ENCODE measurements around a stretch of chr3.

DNA sequence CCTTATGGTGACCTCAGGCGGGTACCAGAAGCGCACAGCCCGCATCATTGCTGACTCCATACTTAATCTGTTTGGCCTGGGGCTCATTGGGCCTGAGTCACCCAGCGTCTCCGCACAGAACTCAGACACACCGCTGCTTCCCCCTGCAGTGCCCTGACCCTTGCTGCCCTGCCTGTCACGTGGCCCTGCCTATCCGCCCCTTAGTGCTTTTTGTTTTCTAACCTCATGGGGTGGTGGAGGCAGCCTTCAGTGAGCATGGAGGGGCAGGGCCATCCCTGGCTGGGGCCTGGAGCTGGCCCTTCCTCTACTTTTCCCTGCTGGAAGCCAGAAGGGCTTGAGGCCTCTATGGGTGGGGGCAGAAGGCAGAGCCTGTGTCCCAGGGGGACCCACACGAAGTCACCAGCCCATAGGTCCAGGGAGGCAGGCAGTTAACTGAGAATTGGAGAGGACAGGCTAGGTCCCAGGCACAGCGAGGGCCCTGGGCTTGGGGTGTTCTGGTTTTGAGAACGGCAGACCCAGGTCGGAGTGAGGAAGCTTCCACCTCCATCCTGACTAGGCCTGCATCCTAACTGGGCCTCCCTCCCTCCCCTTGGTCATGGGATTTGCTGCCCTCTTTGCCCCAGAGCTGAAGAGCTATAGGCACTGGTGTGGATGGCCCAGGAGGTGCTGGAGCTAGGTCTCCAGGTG lies 24.6 kb downstream of the HDAC11 start:
- PRO-cap, 3 experiments: no peak in any of the 3 experiments
- RAMPAGE, long total RNA: no peak
- RRBS, 2 experiments: no CpG with 5 or more reads among the region's 12 CpGs

DNA sequence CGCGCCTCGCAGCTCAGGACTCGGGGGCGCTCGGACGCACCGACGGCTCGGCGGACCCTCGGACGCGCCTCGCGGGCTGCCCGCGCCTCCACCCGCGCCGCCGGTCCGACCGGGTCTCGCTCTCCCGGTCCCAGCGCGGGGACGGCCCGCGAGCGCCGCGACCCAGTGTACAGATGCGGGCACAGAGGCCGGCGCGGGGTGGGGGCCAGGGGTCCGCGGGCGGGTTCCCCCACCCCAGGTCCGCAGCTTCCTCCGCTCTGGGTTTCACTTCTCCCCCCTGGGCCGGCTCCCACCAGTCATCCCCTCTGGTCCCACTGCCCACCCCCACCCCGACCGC lies 297 bp downstream of the FBLN2 start:
- PRO-cap, 3 experiments: no peak in any of the 3 experiments
- RAMPAGE, long total RNA: no peak
- RRBS, 2 experiments: 8 to 10% methylated on average over 30 of the region's 46 CpGs

- PRO-cap, 3 experiments: no peak in any of the 3 experiments
- RAMPAGE, long total RNA: no peak
- RRBS, 2 experiments: no CpG with 5 or more reads among the region's 6 CpGs
Observed at GRCh38 chr3:13557419-13557949, 8.6 kb downstream of the FBLN2 start.

- PRO-cap, 3 experiments: no peak in any of the 3 experiments
- RAMPAGE, long total RNA: no peak
- RRBS, 2 experiments: no CpG with 5 or more reads among the region's 9 CpGs
Observed at GRCh38 chr3:13665799-13666177, 116.9 kb downstream of the FBLN2 start.

DNA sequence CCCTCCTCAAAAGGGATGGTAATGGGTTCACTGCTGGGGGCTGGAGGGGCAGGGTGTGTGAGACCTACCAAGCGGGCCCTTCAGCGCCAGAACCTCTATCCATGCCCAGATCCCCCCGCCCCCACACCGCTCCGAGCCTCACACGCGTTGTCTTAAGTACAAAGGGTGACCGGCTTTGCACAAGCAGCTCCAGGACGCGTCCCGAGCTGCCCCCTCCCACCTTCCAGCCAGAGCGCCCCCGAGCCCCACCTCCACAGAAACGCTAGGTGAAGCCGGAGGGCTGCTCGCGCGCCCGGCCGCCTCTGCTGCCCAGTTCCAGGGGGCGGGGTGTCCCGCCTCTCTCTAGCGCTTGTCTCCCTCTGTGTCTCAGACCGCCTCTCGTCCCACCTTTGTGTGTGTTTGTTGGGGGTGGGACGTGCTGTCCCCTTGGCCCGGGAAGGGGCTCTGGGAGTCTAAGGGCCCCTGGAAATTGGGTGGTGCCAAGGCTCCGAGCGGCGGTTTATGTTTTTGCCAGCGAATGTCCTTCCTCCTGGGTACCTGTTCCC lies 1.1 kb downstream of the WNT7A start:
- PRO-cap, 3 experiments: no peak in any of the 3 experiments
- RAMPAGE, long total RNA: no peak
- RRBS, 2 experiments: 2% methylated on average over 8 to 9 of the region's 31 CpGs

GRCh38 chr3:14288978-14289538 lies 110.4 kb downstream of the LSM3 start:
- PRO-cap, 3 experiments: peak in 2 of 3 experiments; most common plus-strand start chr3:14289336 (in 1); most common minus-strand start chr3:14289115 (in 2)
- RAMPAGE, long total RNA: no peak
- RRBS, 2 experiments: no CpG with 5 or more reads among the region's 4 CpGs

- PRO-cap, 3 experiments: peak in 2 of 3 experiments; most common minus-strand start chr3:14323535 (in 2)
- RAMPAGE, long total RNA: no peak
- RRBS, 2 experiments: no CpG with 5 or more reads among the region's 4 CpGs
Observed at GRCh38 chr3:14323230-14323615, 79.2 kb upstream of the SLC6A6 start.

DNA sequence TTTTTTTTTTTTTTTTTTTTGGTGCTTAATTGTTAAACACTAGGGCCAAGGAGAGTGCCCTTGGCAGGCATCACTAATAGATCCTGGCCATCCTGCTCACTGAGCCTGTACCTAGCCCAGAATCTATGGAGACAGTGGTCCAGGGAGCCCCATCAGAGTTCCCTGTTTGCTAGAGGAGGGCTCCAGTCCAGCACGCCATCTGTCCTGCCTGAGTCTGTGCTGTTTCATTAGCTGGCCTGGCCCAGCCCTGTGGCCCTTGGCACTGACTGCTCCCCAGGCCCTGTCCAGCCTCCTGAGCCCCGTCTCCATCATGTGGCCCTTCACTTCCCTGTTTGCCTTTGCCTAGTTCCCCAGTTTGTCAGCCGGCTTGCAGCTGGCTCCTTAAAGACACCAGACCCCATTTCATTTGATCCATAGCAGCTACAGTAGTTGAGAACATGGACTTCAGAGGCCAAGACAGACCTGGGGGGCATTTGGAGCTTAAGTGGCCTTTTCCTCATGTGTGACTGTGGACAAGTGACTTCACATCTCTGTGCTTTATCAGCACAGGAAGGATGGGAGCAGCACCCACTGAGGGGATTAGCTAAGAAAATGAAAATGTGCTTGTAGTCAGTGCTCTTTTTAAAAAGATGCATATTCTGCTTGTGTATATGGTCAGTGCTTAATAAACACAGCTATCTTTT lies 34.3 kb downstream of the SLC6A6 start:
- PRO-cap, 3 experiments: peak in 1 of 3 experiments; most common minus-strand start position 201 of the sequence (in 1)
- RAMPAGE, long total RNA: no peak
- RRBS, 2 experiments: no CpG with 5 or more reads among the region's 3 CpGs

GRCh38 chr3:14441598-14442049 lies 39.2 kb downstream of the SLC6A6 start:
- PRO-cap, 3 experiments: no peak in any of the 3 experiments
- RAMPAGE, long total RNA: no peak
- RRBS, 2 experiments: no CpG with 5 or more reads among the region's 6 CpGs

GRCh38 chr3:14457913-14458462 lies 55.6 kb downstream of the SLC6A6 start:
- PRO-cap, 3 experiments: no peak in any of the 3 experiments
- RAMPAGE, long total RNA: no peak
- RRBS, 2 experiments: no CpG with 5 or more reads among the region's 12 CpGs

GRCh38 chr3:14464860-14465443 lies 62.5 kb downstream of the SLC6A6 start:
- PRO-cap, 3 experiments: no peak in any of the 3 experiments
- RAMPAGE, long total RNA: no peak
- RRBS, 2 experiments: no CpG with 5 or more reads among the region's 11 CpGs

GRCh38 chr3:14949991-14950721 lies 2.8 kb downstream of the NR2C2 start:
- PRO-cap, 3 experiments: no peak in any of the 3 experiments
- RAMPAGE, long total RNA: no peak
- RRBS, 2 experiments: no CpG with 5 or more reads among the region's 4 CpGs

- PRO-cap, 3 experiments: no peak in any of the 3 experiments
- RAMPAGE, long total RNA: no peak
- RRBS, 2 experiments: no CpG with 5 or more reads among the region's 1 CpG
Observed at GRCh38 chr3:14957749-14958383, 10.5 kb downstream of the NR2C2 start.

- PRO-cap, 3 experiments: no peak in any of the 3 experiments
- RAMPAGE, long total RNA: no peak
- RRBS, 2 experiments: 80 to 91% methylated on average over 1 of the region's 6 CpGs
Observed at GRCh38 chr3:15093525-15093861, 5.5 kb downstream of the RBSN start.

DNA sequence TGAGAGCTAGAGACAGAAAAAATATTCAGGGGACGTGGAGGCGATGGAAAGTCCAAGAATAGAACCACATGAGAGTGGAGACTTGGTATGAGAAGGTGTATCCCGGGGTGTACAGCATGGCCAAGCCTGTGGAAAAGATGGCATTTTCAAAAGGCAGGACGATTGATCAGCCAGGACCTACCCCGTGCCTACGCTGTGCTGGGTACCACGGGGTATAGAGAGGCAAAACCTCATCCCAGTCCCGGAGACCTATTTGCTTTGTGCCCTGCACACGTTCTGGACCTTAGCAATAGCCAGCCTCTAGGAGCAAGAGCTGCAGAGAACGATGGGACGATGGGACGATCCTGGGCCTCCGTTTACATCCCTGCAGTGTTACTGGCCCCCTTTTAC lies 548 bp upstream of the RBSN start:
- PRO-cap, 3 experiments: no peak in any of the 3 experiments
- RAMPAGE, long total RNA: no peak
- RRBS, 2 experiments: 0 to 1% methylated on average over 1 to 3 of the region's 13 CpGs

- PRO-cap, 3 experiments: peak in 2 of 3 experiments; most common plus-strand start chr3:15300983 (in 1)
- RAMPAGE, long total RNA: no peak
- RRBS, 2 experiments: no CpG with 5 or more reads among the region's 11 CpGs
Observed at GRCh38 chr3:15300115-15301245, 31.9 kb downstream of the SH3BP5 start.

- PRO-cap, 3 experiments: no peak in any of the 3 experiments
- RAMPAGE, long total RNA: no peak
- RRBS, 2 experiments: no CpG with 5 or more reads among the region's 13 CpGs
Observed at GRCh38 chr3:15329169-15330216, 2.9 kb downstream of the SH3BP5 start.

- PRO-cap, 3 experiments: no peak in any of the 3 experiments
- RAMPAGE, long total RNA: no peak
- RRBS, 2 experiments: no CpG with 5 or more reads among the region's 16 CpGs
Observed at GRCh38 chr3:15361266-15362395, 29.2 kb upstream of the SH3BP5 start.

GRCh38 chr3:15377820-15378694 lies 45.7 kb upstream of the SH3BP5 start:
- PRO-cap, 3 experiments: no peak in any of the 3 experiments
- RAMPAGE, long total RNA: no peak
- RRBS, 2 experiments: 4% methylated on average over 2 of the region's 14 CpGs

DNA sequence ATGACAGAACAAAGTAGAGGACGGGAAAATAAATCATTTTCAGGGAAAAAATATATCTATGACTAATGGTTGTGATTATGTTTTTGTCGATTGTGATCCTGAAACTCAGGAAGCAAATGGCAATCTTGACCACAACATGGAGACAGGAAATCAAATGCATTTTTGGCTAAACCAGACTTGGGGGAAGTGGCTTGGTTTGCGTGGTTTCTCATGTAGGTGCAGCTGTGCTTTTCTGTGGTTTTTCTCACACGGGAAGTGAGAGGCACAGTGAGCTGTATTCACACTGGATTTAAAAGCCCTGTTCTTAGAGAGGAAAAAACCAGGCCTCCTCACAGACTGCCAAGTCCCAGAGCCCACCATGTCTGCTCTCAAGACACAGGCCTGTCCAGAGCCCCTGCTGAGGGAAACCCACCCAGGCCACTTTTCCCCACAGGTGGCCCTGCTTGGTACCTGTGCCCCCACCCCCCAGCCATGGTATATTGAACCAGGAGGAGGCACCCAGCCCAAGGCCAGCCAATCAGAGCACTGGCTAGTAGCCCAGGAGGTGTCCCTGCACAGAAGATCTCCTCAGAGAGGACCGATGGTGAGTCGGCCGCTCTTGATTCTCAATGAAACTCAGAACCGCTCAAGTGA lies 46.2 kb downstream of the BTD start:
- PRO-cap, 3 experiments: no peak in any of the 3 experiments
- RAMPAGE, long total RNA: no peak
- RRBS, 2 experiments: no CpG with 5 or more reads among the region's 8 CpGs